Metastatic Pancreatic Carcinoma in the Ovary (tissue), 1 donor: ENCODE data around the genes XCR1, TMIE and PTPN23.

- PRO-cap = no peak
These were observed 3.2 kb downstream of the CXCR6 start for GRCh38 chr3:45946408-45946853.

GRCh38 chr3:45987554-45988159, 8.0 kb downstream of the FYCO1 start:
- PRO-cap = no peak

- PRO-cap = no peak
These were observed at the start of gene XCR1 for GRCh38 chr3:46027175-46027640. XCR1 (minus strand) TSS chr3:46027483.

GRCh38 chr3:46091091-46091504, 63.8 kb upstream of the XCR1 start:
- PRO-cap = no peak

DNA sequence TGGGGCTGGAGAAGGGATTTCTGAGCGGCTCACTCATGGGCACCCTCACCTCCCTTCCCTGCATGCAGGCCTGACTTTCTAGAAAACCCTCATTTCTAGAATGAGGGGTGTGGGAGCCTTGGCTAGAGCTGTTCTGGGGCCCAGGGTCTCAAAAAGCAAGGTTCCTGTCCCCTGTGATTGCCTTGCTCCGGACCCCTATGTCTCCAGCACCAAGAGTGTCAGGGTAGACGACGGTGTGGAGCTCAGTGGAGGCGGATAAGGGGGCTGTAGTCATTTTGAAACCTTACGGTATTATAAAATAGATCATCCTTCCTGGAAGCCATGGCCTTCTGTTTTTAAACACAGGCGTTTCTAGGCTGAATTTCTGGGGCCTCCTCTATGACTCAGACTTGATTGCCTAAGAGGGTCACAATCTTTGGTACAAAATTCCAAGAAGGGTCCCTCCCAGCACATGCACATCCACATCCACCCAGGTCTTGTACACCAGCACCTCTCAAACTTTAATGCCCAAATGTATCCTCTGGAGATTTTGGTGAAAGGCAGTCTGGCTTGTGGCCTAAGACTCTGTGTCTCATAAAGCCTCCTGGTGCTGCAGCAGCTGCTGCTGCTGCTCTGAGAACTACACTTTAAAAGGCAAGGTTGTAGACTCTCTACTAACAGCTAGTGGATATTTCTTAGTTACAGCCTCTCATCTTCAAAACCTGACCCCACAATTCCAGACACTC, 70.5 kb upstream of the XCR1 start:
- PRO-cap = no peak

- PRO-cap = no peak
These were observed 45.1 kb downstream of the CCR1 start for GRCh38 chr3:46162852-46163630.

DNA sequence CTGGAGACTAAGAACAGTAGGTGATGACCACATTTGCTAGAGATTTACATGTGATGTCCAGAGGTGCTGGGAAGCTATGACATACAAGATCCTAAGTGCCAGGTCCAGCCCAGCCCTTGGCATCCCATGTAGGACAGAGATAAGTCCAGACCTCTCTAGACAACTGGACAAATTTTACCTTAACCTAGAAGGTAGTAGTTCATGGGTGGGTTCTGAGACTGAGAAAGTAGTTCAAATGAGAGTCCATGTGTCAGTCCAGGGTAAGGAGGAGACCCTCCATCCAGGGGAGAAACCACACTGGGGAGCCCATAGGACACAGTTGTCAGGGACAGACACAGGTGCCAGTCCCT, 6.2 kb downstream of the LRRC2 start:
- PRO-cap = no peak

DNA sequence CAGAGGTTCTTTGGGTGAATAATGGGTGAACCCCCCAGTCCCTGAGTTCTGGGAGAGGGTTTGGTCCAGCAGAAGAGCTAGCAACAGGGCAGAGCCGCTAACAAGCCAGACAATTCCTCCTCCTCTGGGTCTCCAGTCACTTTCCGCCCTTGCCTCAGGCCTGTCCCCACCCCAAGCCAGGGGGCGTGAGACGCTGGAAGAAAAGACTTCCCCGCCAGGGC, 650 bp downstream of the LRRC2 start:
- PRO-cap = no peak

GRCh38 chr3:46628851-46629443, 16.6 kb downstream of the FAM240A start:
- PRO-cap = no peak

DNA sequence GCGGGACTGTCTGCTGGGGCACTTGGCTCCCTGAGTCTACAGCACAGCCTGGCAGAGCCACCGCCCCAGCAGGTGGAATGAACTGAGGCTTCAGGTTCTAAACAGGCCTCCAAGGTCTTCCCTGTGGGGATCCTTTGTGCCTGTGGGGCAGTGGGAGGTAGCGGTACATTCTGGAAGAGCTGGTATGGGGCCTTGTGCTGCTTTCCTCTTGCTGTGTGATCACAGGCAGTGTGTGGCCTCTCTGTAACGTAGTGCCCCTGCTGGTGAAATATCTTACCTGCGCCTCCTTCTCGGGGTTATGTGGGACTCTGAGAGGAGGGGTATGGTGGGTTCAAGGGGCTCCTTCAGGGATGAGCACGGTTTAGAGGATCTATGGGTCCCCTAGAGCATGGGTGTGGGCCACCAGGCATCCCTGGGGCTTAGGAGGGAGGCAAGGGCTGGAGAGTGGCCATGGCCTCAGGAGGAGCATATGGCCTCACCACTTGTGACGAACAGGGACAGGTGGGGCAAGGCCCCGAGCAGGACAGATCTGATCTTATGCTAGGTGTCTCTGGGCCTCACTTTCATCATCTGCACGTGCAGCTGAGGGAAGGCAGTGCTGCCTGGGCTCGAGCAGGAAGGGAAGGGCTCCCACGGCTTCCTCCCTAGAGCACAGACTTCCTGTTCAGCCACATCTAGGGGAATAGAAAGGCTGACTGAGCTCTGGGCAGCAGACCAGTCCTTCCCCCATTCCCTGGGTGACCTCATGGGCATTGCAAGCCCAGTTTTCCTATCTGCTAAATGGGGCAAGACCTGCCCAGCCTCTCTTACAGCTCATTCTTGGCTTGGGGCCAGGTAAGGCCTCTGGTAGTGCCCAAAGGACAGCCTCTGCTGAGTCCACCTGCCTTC, 1.9 kb upstream of the ALS2CL start:
- PRO-cap = no peak

DNA sequence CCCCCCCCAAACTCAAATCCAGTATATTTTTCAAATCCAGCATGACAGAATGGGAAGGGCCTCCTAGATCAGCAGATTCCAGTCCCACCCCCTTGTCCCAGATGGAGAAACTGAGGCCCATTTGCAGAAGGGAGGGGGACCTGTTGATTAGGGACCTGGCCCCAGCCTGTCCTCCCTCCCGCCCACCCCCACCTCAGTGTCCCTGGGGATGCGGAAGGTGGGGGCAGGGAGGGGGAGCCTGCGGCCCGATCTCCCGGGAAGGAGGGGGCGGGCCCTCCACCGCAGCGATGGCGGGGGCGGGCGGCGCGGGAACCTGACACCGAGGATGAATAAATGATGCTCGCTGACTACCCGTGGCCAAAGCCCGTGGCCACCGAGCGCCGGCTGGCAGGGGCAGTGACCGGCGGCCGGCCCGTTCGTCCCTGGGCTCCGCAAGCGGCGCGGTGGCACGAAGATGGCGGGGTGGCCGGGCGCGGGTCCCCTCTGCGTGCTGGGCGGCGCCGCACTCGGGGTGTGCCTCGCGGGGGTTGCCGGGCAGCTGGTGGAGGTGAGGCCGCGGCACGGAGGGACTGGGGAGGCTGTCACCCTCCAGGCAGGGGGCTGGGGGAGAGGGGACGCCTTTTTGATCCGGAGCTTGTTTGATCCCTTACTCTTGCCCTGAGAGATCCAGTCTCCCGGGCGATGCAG, at the start of gene TMIE:
TMIE (plus strand) TSS at position 359 of the 687 bp plus-strand sequence.
- PRO-cap = no peak

DNA sequence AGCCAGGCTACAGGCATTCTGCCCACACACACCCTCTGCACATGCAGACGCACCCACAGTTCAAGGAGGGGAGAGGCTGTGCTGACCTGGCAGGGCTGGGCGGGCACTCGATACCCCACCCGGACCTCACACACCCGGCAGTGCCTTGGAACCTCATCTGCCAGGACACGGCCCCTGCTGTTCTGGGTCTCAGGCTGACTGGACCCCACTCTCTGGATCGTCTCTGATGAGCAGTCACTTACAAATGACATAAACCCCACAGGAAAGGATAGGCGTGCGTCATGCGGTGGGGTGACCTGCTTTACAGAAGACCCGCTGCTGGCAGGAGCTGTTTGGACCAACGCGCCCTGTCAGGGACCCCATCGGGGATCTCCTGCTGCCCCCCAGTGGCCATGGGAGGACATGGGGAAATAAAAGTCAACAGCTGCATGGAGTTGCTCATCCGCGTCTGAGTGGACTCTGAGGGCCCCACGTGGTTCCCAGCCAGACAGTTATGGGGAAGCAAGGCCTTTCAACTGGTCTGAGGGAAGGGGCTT, 31.9 kb downstream of the PTH1R start:
- PRO-cap = no peak

- PRO-cap = no peak
These were observed 32.9 kb downstream of the PTH1R start for GRCh38 chr3:46910141-46911070.

- PRO-cap = no peak
These were observed 34.4 kb downstream of the CCDC12 start for GRCh38 chr3:46941871-46942800.

DNA sequence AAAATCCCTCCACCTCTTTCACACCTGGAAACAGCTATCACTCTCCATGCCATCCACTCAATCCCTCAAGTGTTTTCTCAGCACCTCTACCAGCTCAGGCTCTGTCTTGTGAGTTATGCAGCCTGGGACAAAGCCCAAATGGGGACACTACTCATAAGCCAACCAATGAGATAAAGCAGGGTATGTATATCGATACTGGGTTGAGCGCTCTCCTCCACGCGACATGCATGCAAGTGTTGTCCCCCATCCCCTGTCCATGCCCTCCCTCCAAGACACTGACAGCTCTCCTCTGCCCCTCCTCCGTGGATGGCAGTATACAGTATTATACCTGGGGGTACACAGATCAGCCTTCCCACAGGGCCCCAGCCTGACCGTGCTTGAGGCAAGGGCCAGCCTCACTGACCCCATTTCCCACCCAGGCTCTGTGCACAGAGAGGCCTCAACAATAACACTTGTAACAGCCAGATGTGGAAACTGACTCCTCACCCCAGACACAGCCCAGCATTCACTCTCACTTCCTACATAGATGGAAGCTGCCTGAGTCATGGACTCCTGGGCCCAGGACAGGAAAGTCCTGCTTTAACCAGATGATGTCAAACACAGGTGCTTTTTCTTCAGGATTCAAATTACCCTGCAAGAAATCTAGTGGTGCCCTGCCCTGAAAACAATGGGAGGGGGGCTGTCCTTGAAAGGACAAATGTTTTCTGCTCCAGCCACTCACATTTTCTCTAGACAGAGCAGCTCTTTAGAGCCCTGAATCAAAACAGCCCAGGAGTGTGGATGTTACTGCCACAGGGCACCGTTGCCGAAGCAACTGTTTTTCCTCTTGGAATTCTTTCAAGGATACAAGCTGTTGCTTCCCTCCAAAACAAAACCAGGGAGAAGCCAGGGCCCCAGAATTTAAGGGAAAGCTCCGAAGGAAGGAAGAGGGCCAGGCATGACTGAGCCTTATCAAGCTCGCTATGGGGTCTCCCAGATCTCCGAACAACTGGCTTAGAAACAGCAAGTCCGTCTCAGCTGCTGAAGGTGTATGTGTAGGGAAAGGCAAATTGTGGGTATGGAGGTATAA, 16.4 kb downstream of the CCDC12 start:
- PRO-cap = no peak

GRCh38 chr3:46970395-46970766, 6.2 kb downstream of the CCDC12 start:
- PRO-cap = no peak

GRCh38 chr3:46990022-46991142, 10.9 kb downstream of the NBEAL2 start:
- PRO-cap = no peak

GRCh38 chr3:46991143-46991655, 11.7 kb downstream of the NBEAL2 start:
- PRO-cap = no peak

DNA sequence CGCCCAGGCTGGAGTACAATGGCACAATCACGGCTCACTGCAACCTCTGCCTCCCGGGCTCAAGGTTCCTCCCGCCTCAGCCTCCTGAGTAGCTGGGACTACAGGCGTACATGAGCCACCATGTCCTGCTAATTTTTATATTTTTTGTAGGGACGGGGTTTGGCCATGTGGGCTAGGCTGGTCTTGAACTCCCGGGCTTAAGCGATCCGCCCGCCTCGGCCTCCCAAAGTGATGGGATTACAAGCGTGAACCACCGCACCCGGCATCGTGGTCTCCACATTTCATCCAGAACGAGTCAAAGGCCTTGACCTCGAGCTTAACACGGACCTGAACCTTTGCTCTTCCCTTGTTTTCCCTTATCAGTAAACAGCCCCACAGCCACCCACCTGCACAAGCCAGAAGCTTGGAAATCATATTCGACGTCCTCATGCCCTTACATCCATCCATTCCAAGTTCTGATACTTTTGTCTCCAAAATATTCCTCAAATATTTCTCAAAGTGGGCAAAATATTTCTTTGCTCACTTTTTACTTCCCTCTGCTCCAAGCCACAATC, 1.3 kb upstream of the PTPN23 start:
- PRO-cap = no peak

DNA sequence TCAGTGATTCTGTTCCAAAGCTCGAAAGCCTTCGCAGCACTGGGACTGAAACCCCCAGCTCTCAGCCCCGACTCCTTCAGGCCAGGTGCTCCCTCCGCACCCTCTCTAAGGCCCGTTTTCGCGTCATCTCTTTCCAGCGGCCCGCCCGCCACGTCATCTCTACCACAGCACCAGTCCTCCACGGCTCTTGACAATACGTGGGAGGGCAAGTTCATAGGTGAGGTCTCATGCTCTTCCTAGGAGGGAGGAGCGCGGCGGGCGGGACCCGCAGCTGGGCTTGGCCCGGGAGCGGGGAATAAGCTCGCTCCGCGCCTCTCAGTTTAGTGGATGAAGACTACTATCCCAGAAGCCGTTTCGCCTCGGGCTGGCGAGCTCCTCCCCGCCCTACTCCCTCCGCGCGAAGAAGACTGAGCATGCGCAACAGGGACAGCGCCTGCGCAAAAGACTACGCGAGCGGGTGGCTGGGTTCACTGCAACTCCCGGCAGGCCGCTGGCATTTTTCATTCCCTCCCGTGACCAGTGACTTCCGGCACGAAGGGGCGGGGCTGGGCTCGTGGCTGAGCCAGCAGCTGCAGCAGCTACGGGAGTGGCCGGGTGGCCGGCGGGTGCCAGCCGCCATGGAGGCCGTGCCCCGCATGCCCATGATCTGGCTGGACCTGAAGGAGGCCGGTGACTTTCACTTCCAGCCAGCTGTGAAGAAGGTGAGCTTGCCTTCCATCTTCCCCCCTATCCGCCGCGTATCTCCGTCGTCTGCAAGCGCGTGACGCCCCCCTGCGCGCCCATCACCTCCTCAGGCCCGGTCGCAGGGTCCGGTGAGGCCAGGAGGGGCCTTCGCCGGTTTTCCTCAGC, at the start of gene PTPN23:
PTPN23 (plus strand) TSS at position 542 of the 849 bp plus-strand sequence.
- PRO-cap = bidirectional peak, plus-strand start at position 532 of the sequence, minus-strand start at position 107 of the sequence